AG09319 (cell line): ENCODE results near the genes MTFR1L and PAQR7.

DNA sequence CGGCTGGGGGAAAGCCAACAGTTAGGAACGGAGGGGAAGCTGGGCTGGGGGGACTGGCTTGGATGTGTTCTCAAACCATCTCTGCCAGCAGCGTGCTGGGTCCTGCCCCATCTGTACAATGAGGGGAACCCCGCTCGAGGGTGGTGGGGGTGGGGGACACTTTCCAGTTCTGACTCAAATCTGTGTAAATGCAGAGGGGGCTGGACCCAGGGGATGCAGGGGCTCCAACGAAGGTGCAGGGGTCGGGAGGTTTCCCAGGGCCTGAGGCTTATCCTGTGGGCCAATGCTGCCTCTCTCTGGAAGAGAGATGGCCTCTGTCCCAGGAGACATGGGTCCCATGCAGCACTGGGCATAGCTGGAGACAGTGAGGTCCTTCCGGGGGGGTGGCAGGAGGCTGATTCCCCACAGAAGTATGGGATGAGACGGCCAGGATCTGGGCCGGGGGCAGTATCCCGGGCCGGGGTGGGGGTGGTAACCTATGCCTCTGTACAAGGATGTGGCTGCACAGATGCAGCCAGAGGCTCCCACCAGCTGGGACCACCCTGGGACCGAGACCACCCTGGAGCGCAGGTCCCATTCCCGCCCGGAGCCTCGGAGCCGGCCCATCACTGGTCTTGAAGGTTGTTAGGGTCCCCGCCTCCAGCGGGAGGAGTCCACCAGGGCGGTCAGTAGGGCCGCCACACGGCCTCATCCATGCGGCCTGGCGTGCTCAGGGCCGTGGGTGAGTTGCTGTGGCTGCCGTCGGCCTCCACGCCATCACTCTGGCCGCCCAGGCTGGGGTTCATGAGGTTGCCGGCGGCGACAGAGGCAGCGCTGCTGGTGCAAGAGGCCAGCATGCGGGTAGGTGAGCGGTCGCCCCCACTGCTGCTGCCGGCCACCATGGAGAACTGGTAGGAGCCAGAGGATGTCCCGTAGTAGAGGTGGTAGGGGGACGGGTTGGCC lies 28.3 kb downstream of the RUNX3 start:
- RRBS = 92% methylated on average over 7 of the region's 40 CpGs

GRCh38 chr1:24925193-24925456 lies 5.0 kb downstream of the RUNX3 start:
- RRBS = no CpG with 5 or more reads among the region's 6 CpGs

DNA sequence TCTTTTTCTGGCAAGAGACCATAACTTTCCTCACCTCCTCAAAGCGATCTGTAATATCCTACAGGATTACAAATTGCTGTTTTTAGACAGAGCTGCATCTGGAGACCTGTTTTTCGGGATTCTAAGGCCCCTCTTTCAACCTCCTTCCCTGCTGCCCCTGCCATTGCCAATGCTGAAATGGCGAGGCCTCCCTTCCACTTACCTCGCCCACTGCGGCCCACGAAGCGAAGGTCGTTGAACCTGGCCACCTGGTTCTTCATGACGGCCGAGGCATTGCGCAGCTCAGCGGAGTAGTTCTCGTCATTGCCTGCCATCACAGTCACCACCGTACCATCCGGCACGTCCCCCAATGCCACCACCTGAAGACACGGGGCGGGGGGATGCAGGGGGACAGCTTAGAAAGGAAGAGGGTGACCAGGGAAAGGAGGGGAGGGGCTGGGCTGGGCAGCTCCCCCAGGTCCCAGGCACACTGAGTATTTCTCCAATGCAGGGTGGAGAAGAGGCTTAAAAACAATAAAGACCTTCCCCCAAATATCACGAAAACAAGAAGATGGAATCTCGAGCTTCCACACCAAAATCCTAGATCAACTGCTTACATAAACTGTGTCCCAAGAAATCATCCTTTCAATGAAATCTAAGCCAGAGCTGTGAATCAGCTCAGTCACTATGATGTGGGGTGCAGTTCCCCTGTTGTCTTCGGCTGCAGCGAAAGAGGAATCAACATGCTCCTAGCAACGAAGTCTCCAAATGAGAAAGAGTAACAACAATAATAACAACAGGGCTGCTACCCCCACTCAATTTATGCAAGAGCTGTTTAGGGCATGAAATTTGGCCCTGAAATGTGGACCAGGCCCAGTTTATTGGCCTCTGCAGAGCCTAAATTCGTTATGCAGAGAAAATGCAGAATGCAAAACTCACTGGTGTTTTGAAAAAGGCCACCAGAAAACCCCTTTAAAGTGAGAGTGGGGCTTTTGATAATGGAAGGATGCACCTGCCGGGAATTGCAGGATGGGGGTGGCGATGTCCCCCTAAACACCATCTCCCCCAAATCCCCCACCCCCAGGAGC lies 2.4 kb downstream of the RUNX3 start:
- RRBS = no CpG with 5 or more reads among the region's 26 CpGs

GRCh38 chr1:24954695-24955729 lies 24.9 kb upstream of the RUNX3 start:
- RRBS = no CpG with 5 or more reads among the region's 17 CpGs

DNA sequence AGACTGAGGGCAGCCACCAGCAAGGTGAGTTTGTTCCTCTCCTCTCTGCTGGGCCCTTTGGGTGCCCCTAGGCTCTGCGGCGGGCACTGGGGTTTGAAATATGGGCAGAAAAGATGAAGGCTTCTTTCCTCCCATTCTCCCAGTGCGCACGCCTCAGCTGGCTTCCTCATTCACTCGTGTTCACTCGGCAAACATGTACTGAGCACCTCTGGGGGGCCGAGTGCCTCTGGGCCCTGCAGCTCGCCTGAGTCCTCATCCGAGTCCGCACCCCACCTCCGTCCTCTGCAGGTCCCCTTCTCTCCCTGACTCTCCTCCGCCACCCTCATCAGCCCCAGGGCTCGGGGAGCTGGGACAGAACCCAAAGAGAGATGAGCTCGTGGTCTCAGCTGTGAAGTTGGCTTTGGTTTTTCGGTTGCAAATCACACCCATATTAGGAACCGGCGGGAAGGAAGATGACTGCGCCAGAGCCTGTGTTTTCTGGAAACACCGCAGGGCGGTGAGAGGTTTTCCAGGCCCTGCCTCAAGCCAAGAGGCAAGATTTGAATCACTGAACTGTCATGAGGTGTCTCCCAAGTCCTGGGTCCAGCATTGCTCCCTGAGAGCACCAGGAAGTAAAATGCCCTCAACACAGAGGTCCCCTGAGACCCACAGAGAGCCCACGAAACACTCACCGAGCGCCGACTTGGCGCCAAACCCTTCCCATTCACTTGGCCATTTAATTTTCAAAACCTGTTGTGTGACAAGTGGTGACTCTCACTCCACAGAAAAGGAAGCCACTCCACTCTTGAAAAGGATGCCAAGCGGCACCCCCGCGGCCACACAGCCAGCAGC lies 98.7 kb upstream of the RUNX3 start:
- RRBS = no CpG with 5 or more reads among the region's 28 CpGs

GRCh38 chr1:25033723-25034725 lies 103.9 kb upstream of the RUNX3 start:
- RRBS = no CpG with 5 or more reads among the region's 30 CpGs

DNA sequence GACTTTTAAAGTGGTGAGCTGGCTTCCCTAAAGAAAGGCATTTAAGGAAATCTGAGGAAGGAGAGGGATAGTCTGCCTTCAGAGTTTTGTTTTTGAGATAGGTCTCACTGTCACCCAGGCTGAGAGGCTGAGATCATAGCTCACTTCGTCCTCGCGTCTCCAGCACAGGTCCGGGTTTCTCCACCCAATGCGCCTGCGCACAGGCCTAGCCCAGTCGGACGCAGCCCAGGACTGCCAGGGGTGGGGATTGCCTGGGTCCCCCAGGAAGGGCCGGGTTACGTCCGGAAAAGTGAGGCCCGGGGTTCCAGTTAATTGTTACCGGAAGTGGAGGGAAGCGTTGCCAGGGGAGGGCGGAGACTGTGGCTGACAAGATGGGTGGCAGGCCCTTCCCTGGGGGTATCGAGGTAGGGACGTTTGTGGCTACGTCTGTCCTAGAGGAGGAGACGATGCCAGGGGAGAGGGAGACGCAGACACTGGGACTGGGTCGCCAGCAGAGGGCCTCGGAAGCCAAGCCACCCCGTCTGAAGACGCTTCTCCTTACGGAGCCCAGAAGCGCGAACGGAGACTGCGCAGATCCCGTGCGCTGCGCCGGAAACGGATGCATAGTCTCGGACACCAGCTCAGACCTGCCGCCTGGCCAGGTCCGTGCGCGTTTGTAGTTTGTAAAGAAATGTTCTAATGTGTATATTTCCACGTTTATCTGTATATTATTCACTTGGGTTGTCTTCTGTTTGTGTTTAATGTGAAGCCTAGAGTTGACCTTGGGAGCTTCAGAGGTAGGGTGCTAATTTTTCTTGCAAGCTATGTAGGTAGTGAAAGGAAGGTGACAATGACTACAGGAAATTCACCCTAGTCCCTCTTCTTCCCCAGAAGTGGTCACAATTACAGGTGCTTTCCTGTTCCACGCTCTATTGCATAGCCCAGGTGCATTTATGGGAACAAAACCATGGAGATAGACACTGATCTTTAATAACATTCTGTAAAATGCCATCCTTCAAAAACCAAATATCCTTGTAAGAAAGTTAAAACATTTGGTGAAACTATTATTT lies 7.4 kb downstream of the RSRP1 start:
- RRBS = 0% methylated on average over 3 of the region's 41 CpGs

DNA sequence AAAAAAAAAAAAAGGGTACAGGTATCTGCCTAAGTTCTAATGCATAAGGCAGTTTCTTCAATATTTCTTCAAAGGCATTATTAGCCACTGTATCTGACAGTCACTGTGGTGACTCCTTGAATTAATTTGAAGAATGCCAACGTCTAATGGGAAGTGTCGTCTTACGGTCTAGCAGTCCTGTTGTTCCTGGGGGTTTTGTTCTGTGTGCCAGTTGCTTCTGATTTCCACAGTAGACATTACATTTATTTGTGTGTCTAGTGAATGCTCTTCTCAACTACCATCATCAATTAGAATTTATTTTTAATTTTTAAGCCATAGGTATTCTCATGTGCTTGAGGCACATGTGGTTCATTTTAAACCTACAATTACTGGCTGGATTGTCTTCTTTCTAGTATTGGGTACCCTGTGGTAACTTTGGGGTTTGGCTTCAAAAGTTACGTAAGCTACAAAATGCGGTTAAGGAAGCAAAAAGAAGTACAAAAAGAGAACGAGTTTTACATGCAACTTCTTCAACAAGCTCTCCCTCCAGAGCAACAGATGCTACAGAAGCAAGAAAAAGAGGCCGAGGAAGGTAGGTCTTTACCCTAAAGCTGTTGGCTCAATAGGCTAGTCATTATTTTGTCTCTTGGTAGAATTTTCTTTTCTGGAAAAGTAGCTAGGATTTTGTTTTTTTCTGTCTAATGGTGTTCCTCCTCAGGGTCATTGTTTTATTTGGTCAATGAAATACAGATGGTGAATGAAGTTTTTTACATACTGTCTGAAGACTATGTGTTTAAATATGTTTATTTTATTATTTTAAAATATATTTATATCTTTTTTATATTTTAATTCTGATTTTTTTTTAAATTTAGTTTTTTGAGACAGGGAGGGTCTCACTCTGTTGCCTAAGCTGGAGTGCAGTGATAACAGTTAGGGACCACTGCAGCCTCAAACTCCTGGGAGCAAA lies 25.8 kb downstream of the MACO1 start:
- RRBS = no CpG with 5 or more reads among the region's 7 CpGs

DNA sequence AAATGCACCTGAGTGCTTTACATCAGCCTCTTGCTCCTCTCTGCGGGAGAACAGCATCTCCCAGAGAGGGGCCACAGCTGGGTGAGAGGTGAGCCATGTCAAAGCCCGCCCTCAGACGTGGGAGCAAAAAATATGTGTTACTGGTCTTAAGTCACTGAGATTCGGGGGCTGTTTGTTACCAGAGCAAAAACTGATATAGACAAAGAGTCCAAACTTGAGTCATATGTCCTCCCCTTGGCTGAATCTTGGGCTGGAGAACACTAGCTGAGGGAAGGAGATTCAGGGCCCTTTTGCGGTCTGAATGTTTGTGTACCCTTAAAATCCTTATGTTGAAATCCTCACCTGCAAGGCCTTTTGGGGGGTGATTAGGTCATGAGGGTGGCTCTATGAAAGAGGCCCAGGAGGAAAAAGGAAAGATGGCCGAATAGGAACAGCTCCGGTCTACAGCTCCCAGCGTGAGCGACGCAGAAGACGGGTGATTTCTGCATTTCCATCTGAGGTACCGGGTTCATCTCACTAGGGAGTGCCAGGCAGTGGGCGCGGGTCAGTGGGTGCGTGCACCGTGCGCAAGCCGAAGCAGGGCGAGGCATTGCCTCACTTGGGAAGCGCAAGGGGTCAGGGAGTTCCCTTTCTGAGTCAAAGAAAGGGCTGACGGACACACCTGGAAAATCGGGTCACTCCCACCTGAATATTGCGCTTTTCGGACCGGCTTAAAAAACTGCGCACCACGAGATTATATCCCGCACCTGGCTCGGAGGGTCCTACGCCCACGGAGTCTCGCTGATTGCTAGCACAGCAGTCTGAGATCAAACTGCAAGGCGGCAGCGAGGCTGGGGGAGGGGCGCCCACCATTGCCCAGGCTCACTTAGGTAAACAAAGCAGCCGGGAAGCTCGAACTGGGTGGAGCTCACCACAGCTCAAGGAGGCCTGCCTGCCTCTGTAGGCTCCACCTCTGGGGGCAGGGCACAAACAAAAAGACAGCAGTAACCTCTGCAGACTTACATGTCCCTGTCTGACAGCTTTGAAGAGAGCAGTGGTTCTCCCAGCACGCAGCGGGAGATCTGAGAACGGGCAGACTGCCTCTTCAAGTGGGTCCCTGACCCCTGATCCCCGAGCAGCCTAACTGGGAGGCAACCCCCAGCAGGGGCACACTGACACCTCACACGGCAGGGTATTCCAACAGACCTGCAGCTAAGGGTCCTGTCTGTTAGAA lies 36.8 kb upstream of the LDLRAP1 start:
- RRBS = no CpG with 5 or more reads among the region's 42 CpGs

DNA sequence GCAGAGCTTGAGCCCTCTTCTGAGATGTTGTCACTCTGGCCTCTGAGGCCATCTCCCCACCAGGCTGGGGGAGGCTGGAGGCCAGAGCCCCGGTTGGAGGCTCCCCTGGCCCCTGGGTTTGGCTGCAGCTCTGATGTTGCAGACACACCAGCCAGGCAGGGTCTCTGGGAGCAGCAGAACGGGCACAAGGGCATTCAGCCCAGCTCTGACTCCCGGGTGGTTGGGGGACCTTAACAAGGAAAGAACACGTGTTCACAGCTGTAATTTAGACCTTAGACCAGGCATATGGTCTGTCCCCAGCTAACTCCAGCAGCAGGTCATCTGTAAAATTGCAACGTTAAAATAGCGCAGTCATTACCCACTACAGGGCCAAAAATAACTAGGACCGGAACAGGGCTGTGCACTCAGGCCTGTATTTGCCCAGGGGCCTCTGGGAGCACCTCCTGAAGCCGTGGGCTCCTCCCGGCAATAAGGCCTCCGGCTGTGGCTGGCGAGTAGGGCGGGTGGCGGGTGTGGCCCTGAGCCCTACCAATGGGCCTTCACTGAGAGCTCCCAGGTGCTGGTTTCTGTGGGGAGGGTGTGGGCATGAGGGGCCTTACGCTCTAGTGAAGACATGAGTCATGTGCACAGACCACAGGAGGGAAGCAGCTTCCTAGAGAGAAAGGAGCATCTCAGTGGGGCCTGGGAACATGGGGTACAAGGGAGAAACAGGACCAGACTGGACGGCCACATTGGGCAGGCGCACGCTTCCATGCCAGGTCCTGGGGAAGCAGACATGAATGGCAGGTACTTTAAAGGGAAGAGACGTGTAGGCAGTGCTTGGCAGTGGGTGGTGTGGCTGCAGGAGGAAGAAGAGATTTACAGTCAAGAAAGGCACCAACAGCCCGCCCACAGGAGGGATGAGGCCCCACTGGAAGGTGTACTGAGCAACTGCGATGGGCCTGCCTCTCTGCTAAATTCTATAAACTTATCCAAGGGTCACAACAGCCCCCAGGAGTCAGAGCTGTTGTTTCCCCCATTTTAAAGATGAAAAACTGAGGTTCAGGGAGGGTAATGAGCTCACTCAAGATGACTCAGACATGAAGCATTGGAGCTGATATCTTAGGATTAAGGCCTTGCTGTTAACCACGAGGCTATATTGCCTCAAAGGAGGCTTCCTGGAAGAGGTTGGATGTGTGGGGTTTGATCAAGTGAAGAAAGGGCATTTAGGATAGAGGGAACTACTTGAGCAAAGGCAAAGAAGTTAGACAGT lies 6.3 kb downstream of the LDLRAP1 start:
- RRBS = 86% methylated on average over 3 of the region's 21 CpGs

DNA sequence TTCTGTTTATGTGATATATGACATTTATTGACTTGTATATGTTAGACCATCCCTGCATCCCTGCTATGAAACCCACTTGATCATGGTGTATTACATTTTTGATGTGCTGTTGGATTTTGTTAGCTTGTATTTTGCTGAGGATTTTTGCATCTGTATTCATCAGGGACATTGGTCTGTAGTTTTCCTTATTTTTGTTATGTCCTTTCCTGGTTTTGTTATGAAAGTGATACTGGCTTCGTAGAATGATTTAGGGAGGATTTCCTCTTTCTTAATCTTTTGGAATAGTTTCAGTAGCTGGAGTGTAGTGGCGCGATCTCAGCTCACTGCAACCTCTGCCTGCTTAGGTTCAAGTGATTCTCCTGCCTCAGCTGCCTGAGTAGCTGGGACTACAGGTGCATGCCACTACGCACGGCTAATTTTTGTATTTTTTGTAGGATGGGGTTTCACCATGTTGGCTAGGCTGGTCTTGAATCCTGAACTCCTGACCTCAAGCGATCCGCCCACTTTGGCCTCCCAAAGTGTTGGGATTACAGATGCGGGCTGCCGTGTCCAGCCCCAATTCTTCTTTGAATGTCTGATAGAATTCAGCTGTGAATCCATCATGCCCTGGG lies 15.0 kb downstream of the MAN1C1 start:
- RRBS = no CpG with 5 or more reads among the region's 9 CpGs

GRCh38 chr1:25727785-25728635 lies 72.0 kb upstream of the SELENON start:
- RRBS = no CpG with 5 or more reads among the region's 15 CpGs

- RRBS = no CpG with 5 or more reads among the region's 5 CpGs
Observed at GRCh38 chr1:25775393-25775949, 24.5 kb upstream of the SELENON start.

DNA sequence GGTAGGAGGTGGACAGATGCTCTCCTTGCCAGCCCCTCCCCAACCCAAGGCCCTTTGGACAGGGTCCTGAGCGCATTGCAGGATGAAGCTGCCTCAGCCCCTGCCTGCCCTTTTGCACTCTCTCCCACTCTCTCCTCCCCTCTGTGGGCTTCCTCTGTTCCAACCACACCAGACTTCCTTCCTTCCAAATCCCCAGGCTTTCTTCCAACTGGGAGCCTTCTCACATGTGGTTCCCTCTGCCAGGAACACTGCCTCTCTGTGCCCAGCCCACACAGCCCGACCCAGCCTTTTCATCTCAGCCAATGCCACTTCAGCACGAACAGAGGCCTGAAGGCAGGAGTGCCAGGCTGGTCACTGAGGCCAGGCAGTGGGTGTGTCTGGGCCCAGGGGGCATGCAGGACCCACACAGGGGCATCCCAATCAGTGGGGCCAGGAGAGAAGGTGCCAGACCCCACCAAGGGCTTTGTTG lies 5.9 kb downstream of the SELENON start:
- RRBS = no CpG with 5 or more reads among the region's 3 CpGs

- RRBS = 1% methylated on average over 34 of the region's 98 CpGs
Observed at GRCh38 chr1:25819493-25820524, at the start of gene MTFR1L. Gene MTFR1L (plus strand): TSS chr1:25819954.

- RRBS = no CpG with 5 or more reads among the region's 2 CpGs
Observed at GRCh38 chr1:25824040-25825116, 4.6 kb downstream of the MTFR1L start.

DNA sequence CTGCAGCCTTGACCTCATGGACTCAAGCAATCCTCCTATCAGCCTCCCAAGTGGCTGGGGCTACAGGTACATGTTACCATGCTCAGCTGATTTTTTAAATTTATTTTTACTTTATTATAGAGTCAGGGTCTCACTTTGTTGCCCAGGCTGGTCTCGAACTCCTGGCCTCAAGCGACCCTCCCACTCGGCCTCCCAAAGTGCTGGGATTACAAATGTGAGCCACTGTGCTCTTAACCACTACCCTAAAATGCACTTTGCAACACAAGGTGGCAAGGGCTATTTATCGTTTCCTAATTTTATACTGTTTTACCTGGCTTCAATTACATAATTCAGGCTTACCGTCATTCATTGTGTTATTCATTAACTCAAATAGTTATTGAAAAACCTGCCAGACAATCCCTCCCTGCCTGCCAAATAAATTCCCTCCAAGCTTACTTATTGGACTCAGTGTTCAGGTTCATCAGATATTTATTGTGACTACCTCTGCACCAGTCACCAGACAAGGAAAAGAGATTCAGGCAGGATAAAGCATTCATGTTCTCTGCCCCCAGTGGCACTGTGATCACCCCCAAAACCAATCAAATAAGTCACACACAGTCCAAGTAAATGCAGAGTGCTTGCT lies 8.0 kb upstream of the AUNIP start:
- RRBS = no CpG with 5 or more reads among the region's 5 CpGs

- RRBS = 2% methylated on average over 18 of the region's 81 CpGs
Observed at GRCh38 chr1:25875403-25876336, at the start of gene PAQR7. Gene PAQR7 (minus strand): TSS chr1:25875708.

- RRBS = 3% methylated on average over 10 of the region's 20 CpGs
Observed at GRCh38 chr1:25923144-25923660, 17.0 kb upstream of the STMN1 start.

DNA sequence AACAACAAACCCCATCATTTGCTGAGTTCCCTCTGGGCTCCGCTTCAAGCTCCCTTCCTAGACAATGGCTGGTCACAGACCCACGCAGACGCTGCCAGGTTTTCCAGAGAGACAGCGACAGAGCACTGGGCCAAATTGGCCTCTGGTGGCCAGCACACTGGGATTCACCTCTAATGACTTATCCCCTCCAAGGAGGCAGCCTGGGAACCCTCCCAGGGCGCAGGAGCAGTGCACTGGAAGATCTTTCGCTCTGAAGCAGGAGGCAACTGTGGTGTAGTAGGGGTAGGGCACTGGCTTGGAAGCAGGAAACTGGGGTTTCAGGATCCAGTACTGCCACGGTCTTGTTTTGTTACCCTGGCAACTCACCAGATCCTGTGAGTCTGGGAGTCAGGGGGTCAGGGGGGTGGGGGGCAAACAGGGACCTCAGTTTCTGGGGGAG lies 21.0 kb upstream of the STMN1 start:
- RRBS = no CpG with 5 or more reads among the region's 7 CpGs